Skeletal muscle tissue (tissue), 7 donors: ENCODE results near the gene MVB12A.

GRCh38 chr19:17332721-17333335, 1.8 kb downstream of the ANO8 start:
- PRO-cap, 3 experiments = no peak in any of the 3 experiments
- RAMPAGE, long total RNA = no peak
- RRBS, 2 experiments = no CpG with 5 or more reads among the region's 25 CpGs

DNA sequence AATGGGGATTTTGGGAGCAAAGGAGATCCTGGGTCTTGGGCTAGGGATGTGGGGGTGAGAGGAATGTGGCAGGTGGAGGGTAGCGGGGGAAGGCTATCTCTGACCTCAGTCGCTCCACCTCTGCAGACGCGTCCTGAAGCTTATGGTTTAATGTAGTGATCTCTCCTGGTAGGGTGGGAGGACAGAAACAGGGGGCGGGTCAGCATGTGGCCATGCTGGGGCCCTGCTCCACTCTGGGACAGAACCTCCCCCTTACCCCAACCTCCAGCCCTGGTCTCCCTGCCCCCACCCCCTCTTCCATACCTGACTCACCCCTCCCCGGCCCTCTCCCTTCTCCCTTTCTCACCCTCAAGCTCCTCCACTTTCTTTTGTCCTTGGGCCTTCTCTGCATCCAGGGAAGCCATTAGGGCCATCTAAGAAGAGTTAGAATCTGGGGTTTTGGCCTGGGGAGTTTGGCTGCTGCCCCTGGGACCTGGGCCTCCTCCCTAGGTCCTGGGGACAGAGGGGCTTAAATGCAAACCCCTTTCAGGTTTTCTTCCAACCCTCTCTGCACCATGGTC, 1.3 kb downstream of the BST2 start:
- PRO-cap, 3 experiments = no peak in any of the 3 experiments
- RAMPAGE, long total RNA = no peak
- RRBS, 2 experiments = no CpG with 5 or more reads among the region's 6 CpGs

GRCh38 chr19:17412786-17412982, 7.2 kb upstream of the MVB12A start:
- PRO-cap, 3 experiments = no peak in any of the 3 experiments
- RAMPAGE, long total RNA = no peak
- RRBS, 2 experiments = no CpG with 5 or more reads among the region's 4 CpGs

GRCh38 chr19:17419430-17420448, at the start of gene MVB12A:
Gene MVB12A, plus strand, starts transcription at chr19:17420047.
- PRO-cap, 3 experiments = peak in 3 of 3 experiments; most common plus-strand start chr19:17420064 (in 2); most common minus-strand start chr19:17419793 (in 3)
- RAMPAGE, long total RNA = no peak
- RRBS, 2 experiments = under 1 to 1% methylated on average over 15 to 21 of the region's 87 CpGs

DNA sequence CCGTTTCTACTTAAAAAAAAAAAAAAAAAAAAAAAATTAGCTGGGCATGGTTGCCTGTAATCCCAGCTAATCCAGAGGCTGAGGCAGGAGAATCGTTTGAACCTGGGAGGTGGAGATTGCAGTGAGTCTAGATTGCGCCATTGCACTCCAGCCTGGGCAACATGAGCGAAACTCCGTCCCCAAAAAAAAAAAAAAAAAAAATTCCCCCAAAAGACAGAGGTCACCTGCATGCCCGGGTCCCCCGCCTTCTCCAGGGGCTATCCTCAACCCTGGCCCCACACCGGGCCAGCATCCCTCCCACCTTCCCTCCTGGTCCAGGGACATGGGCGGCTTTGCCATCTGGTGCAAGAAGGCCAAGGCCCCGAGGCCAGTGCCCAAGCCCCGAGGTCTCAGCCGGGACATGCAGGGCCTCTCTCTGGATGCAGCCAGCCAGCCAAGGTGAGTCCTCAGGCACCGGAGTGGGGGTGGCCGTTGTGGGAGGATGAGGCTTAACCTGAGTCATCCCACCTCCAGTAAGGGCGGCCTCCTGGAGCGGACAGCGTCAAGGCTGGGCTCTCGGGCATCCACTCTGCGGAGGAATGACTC, 3.4 kb downstream of the MVB12A start:
- PRO-cap, 3 experiments = no peak in any of the 3 experiments
- RAMPAGE, long total RNA = no peak
- RRBS, 2 experiments = 85 to 89% methylated on average over 7 of the region's 19 CpGs

- PRO-cap, 3 experiments = peak in 1 of 3 experiments; most common plus-strand start chr19:17470033 (in 1); most common minus-strand start chr19:17470189 (in 1)
- RAMPAGE, long total RNA = no peak
- RRBS, 2 experiments = no CpG with 5 or more reads among the region's 15 CpGs
Observed at GRCh38 chr19:17469889-17470283, 438 bp upstream of the SLC27A1 start.

GRCh38 chr19:17486281-17487288, 16.3 kb downstream of the SLC27A1 start:
- PRO-cap, 3 experiments = no peak in any of the 3 experiments
- RAMPAGE, long total RNA = no peak
- RRBS, 2 experiments = 94 to 98% methylated on average over 9 of the region's 65 CpGs

- PRO-cap, 3 experiments = no peak in any of the 3 experiments
- RAMPAGE, long total RNA = no peak
- RRBS, 2 experiments = no CpG with 5 or more reads among the region's 19 CpGs
Observed at GRCh38 chr19:17515935-17516462, 4.5 kb downstream of the PGLS start.

GRCh38 chr19:17560116-17560670, 4.7 kb downstream of the COLGALT1 start:
- PRO-cap, 3 experiments = no peak in any of the 3 experiments
- RAMPAGE, long total RNA = no peak
- RRBS, 2 experiments = 19 to 47% methylated on average over 3 to 4 of the region's 17 CpGs

DNA sequence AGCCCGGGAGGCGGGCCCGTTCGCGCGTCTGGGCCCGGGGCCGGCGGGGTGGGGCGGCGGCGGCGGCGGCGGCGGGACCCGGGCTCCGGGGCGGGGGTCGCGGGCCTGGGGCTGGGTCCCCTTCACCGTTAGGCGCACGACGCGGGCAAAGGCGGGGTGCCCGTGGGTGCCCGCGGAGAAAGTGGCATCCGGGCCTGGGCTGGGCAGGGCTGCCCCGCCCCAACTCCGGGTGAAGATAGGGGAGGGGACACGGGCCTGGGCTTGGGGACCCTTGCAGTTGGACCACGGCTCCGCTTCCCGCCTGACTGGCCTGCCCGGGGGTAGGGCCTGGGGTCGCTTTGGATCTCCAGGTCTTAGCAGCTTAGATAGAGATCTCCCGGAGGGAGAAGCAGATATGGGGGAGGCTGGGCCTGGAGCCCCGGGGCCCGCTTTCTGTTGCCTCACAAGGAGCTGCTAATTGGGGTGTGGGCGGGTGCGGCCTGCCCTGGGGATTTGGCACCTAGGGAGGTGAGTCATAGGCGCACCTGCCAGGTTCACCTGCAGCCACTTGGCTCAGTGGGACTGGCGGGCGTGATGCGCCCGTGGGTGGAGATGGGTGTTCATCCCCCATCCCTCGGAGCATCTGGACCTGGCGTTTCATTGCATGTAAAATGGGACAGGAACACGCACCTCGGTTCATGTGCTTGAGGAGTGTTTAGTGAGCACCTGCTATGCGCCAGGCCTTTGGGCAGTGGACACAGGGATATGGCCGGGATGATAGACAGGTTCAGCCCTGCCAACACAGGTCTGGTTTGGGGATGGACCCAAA, 571 bp downstream of the MAP1S start:
- PRO-cap, 3 experiments = no peak in any of the 3 experiments
- RAMPAGE, long total RNA = no peak
- RRBS, 2 experiments = 2 to 5% methylated on average over 18 to 26 of the region's 55 CpGs

DNA sequence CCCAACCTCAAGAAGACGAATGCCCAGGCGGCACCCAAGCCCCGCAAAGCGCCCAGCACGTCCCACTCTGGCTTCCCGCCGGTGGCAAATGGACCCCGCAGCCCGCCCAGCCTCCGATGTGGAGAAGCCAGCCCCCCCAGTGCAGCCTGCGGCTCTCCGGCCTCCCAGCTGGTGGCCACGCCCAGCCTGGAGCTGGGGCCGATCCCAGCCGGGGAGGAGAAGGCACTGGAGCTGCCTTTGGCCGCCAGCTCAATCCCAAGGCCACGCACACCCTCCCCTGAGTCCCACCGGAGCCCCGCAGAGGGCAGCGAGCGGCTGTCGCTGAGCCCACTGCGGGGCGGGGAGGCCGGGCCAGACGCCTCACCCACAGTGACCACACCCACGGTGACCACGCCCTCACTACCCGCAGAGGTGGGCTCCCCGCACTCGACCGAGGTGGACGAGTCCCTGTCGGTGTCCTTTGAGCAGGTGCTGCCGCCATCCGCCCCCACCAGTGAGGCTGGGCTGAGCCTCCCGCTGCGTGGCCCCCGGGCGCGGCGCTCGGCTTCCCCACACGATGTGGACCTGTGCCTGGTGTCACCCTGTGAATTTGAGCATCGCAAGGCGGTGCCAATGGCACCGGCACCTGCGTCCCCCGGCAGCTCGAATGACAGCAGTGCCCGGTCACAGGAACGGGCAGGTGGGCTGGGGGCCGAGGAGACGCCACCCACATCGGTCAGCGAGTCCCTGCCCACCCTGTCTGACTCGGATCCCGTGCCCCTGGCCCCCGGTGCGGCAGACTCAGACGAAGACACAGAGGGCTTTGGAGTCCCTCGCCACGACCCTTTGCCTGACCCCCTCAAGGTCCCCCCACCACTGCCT, 8.0 kb downstream of the MAP1S start:
- PRO-cap, 3 experiments = no peak in any of the 3 experiments
- RAMPAGE, long total RNA = no peak
- RRBS, 2 experiments = 79 to 81% methylated on average over 34 to 37 of the region's 63 CpGs

GRCh38 chr19:17841099-17842269, 6.3 kb downstream of the JAK3 start:
- PRO-cap, 3 experiments = no peak in any of the 3 experiments
- RAMPAGE, long total RNA = no peak
- RRBS, 2 experiments = 9 to 11% methylated on average over 22 to 24 of the region's 56 CpGs

DNA sequence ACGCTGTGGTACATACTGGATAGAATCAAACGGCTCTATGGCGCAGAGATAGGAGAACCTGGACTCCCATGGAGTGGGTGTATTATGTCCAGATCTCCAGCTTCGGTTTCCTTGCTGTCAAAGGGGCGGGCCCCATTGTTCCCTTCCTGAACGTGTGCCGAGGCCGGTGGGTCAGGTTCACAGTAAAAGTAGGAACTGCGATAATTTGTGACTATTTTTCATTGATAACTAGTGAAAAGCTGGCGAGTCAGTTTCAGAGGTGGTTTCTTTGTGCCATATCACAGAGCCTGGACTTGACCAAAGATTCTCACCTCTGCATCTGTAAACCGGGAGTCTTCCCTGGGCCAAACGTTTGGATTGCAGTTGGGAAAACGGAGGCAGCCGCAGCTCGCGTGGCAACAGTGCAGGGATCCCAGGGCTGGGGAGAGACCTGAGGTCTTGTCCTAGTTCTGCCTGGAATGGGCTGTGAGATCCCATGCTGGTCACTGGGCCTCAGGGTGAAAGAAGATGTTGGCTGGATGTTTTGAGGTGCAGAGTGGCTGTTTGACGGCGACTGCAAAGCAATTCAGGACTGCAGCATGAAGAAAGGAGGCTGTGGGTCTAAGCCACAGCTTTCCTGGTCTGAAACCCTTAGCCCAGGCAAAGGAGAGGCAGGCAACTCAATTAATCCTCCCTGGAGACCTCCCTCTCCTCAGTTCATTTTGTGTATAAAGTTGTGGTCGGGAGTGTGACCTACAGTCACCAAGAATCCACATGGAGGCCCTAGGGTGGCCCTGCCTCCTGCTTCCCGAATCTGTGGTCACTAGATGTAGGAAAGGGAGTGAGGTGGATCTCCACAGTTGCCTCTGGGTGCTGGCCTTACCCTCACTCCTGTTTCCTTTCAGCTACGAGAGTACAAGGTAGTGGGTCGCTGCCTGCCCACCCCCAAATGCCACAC, 967 bp downstream of the RPL18A start:
- PRO-cap, 3 experiments = no peak in any of the 3 experiments
- RAMPAGE, long total RNA = no peak
- RRBS, 2 experiments = no CpG with 5 or more reads among the region's 22 CpGs

- PRO-cap, 3 experiments = peak in 1 of 3 experiments; most common minus-strand start chr19:17943364 (in 1)
- RAMPAGE, long total RNA = no peak
- RRBS, 2 experiments = 68% methylated on average over 8 of the region's 35 CpGs
Observed at GRCh38 chr19:17943204-17943705, 10.4 kb downstream of the CCDC124 start.

- PRO-cap, 3 experiments = no peak in any of the 3 experiments
- RAMPAGE, long total RNA = no peak
- RRBS, 2 experiments = 2 to 3% methylated on average over 44 to 47 of the region's 69 CpGs
Observed at GRCh38 chr19:17951412-17952396, 15.2 kb upstream of the KCNN1 start.

- PRO-cap, 3 experiments = no peak in any of the 3 experiments
- RAMPAGE, long total RNA = no peak
- RRBS, 2 experiments = no CpG with 5 or more reads among the region's 13 CpGs
Observed at GRCh38 chr19:18000685-18000913, 7.4 kb upstream of the ARRDC2 start.

DNA sequence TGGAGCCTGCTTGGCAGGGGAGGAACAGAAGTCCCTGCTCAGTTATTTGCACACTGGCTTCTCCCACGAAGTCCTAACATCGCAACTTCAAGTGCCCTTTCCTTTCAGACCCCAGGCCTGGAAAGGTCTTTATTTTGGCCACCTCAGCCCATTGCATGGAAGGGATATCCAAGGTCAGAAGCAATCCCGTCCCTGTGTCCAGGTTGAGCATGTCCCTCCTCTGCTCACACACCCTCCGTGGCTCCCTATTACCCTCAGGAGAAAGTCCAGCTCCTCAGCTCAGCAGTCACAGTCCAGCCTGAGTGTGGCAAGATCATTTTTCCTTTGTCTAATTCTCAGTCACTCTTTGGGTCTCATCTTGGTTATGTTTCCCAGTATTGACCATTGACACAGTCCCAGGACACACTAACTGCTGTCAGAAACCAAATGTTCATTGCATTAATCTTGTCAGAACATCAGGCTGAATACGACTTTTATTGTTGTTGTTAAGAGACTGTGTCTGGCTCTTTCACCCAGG, 19.2 kb downstream of the ARRDC2 start:
- PRO-cap, 3 experiments = no peak in any of the 3 experiments
- RAMPAGE, long total RNA = no peak
- RRBS, 2 experiments = no CpG with 5 or more reads among the region's 5 CpGs

DNA sequence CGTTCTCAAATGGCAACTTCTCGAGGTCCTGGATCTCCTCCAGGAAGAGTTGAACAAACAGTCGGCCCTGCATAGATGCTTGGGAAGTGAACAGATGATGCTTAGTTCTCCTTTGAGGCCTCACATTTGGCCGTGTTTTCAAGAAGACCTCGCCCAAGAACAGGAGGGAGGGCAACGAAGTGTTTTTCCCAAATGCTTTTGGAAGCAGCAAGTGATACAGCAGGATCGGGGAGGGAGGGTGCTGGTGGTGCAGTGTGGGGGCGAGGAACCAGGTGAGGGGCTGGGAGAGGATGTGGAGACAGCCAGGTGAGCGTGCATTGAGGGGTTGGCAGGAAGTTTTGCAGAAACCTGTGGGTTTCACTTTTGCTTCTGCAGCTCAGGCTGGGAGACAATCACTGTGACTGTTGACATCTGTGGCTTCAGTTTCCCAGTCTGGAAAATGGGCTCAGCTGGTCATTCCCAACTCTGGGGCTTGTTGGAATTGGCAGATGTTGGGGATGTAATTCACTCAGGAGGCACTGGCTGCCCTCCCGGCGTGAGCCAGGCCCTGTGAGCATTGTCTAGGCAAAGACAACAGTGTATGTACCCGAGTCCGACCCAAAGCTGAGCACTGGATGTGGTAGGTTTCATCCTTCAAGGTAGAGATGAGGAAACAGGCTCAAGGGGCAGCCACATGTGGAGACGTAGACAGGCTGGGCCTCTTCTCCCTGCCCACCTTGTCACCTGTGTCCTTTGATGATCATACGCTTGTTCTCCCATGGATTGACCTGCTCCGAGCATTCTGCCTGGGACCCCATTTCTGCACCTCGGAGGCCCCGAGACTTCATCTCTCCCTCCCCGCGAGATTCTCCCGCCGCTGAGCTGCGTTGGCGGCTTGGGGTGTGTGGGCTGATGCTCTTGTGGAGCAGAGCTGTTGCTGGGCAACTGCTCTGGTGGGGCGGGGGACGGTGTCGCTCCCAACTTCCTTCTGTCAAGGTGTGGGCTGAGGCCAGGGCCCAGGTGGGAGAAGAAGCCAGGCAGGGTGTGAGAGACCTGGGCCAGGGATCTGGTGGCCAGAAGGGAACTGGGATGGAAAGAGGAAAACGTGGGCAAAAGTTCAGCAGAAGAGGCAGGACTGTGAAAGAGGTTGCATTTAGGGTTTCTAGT, 21.9 kb downstream of the MAST3 start:
- PRO-cap, 3 experiments = no peak in any of the 3 experiments
- RAMPAGE, long total RNA = no peak
- RRBS, 2 experiments = no CpG with 5 or more reads among the region's 28 CpGs

- PRO-cap, 3 experiments = no peak in any of the 3 experiments
- RAMPAGE, long total RNA = no peak
- RRBS, 2 experiments = no CpG with 5 or more reads among the region's 35 CpGs
Observed at GRCh38 chr19:18196743-18197735, 4.0 kb downstream of the MPV17L2 start.

GRCh38 chr19:18204972-18205471, 1.2 kb upstream of the RAB3A start:
- PRO-cap, 3 experiments = peak in 3 of 3 experiments; most common plus-strand start chr19:18205311 (in 2); most common minus-strand start chr19:18205253 (in 1)
- RAMPAGE, long total RNA = no peak
- RRBS, 2 experiments = no CpG with 5 or more reads among the region's 18 CpGs